ENCODE measurements around a stretch of chr6.

DNA sequence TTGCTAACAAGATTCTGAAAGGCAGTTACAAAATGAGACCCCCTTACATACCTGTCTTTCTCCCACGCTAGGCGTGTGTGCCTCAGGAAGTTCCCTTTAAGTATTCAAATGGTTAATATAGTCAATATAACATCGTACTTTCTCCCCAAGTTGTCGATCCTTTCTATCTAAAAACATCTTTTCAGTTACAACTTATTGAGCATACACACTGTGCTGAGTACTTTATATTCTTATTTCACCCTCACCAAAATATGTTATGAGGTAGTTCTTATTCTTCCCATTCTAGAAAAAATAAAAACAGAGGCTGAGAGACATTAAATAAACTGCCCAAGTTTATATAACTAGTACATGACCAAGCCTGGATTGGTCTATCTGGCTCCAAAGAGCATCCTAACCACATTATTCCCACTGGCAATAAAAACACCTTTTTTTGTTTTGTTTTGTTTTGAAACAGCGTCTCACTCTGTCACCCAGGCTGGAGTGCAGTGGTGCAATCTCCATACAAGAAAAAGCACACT is 51.2 kb upstream of the MTHFD1L start:
- PRO-cap: no peak

GRCh38 chr6:150831148-150831691 is 34.3 kb upstream of the MTHFD1L start:
- PRO-cap: no peak

- PRO-cap: bidirectional peak, plus-strand start at chr6:150866509, minus-strand start at chr6:150866357
Measured at GRCh38 chr6:150866138-150866895, 815 bp downstream of the MTHFD1L start.

GRCh38 chr6:150881876-150882747 is 16.6 kb downstream of the MTHFD1L start:
- PRO-cap: no peak

DNA sequence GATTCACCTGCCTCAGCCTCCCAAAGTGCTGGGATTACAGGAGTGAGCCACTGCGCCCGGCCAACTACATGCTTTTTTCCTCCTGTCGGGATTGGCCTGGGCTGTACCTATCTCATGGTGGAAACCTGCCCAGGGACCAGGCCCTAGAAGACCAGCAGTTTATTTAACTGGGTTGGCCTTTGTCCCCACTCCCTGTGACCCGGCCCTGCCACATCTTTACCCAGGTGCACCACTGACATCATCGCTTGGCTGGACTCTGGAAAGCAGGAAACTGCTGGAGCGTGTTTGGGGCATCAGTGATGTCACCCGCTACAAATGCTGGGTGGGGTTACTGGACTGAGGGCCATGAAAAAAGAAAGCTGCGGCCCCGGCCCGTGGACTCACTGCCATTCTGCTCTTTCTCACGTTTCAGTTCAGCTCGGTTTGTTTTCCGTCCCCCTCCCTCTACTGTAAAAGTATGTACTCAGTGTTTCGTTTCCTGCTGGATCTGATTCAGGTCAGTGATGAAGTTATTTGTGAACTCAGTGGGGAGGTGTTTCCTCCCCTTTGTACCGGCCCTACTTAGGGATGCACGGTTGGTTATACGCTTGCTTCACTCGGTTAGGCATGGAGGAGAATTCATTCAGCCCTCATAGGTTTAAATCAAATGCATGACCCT is 179.2 kb downstream of the MTHFD1L start:
- PRO-cap: no peak

DNA sequence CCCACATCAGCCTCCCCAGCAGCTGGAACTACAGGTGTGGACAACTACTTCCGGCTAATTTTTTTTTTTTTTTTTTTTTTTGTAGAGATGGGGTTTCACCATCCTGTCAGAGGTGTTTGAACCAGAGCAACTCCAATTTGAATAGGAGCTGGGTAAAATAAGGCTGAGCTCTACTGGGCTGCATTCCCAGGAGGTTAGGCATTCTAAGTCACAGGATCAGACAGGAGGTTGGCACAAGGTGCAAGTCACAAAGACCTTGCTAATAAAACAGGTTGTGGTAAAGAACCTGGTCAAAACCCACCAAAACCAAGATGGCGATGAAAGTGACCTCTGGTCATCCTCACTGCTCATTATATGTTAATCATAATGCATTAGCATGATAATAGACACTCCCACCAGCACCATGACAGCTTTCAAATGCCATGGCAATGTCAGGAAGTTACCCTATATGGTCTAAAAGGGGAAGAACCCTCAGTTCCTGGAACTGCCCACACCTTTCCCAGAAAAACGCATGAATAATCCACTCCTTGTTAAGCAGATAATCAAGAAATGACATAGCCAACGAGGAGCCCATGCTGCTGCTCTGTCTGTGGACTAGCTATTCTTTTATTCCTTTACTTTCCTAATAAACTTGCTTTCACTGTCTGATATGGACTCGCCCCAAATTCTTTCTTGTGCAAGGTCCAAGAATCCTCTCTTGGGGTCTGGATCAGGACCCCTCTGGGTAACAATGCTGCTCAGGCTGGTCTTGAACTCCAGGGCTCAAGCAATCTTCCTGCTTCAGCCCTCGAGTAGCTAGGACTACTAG is 10.6 kb upstream of the AKAP12 start:
- PRO-cap: no peak

GRCh38 chr6:151276322-151276798 is 36.6 kb downstream of the AKAP12 start:
- PRO-cap: no peak

DNA sequence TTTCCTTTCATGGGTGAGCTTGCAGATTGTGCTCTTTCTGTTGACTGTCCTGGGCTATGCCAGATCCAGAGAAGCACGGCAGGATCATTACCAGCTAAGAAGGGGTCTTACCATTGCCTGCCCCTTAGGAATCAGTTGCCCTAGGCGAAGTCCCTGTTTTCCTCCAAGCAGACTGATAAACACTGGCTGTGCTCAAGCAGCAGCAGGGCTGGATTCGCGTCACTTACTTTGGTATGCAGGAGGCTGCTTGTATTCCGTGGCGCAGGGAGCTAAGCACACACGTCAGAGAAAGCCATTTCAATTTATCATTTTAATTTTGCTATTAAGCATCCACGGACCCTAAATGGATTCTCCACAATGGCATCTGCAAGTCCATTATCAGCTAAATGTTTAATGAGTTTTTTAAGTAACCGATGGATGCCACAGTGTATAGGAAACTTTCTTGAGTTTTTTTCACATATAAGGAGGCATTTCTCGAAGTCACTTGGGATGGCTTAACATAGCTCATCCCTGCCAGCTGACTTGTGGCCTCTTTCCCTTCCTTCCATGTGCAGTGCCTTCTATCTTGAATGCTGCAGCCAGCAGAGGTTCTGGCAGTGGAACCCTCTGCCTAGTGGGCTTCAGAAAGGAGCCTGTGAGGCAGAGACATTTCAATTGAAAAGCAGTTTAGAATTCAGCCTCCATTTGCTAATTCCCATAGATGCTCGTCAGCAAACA is 51.7 kb downstream of the AKAP12 start:
- PRO-cap: no peak

DNA sequence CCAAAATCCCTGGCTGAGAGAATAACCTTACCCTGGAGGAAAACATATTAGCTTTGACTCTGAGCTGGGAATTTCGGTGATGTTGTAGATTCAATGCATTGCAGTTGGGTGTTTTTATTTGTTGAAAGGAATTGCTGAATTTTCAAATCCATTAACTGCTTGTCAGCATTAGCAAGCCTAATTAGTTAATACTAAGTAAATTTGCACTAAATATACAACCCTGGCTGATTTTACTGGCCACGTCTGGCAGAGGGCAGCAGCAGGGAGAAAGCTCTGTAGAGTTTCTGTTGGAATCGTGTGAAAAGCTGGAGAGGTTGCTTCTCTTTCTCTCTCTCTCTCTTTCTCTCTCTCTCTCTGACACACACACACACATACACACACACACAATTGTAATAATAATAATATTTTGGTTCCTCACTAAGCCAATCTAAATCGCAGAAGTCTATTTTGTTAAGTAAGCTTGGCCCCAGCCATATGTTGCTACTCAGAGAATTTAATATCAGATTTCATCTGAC is 289.4 kb downstream of the ESR1 start:
- PRO-cap: no peak

DNA sequence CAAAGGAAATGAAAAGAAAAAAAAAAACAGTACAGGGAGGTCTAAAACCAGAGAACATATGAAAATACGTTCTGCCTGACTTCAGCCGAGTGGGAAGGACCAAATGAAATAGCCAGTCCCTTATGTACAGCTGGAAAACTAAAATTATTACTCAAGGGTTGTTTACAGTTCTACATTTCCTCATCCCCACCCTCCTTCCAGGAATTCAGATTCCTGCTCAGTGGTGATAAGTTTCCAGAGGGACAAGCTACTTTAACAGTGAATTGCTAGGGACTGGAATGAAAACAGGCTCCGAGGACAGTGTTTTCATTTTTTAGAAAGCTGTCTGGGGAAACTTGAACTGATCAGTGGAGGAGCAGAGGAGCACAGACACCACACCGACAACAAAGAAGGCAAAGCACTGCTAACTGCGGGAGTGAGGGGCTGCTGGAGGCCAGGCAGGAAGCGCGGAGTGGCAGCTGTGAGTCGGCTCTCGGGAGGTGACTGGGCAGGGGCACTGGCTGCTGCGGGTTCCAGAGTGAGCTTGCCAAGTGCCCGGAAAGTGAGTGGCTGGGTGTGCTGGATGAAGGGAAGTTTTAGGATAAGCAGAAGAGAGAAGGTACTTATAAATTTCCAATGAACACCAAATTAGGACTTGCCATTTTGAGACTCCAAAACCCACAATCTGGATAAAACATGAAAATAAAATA is 322.3 kb downstream of the ESR1 start:
- PRO-cap: no peak

GRCh38 chr6:152313489-152314691 is 323.3 kb downstream of the SYNE1 start:
- PRO-cap: no peak

- PRO-cap: no peak
Measured at GRCh38 chr6:152353240-152353964, 283.8 kb downstream of the SYNE1 start.

GRCh38 chr6:152700445-152700762 is 2.7 kb downstream of the MYCT1 start:
- PRO-cap: no peak

GRCh38 chr6:152974745-152975761 is 7.8 kb downstream of the FBXO5 start:
- PRO-cap: no peak

DNA sequence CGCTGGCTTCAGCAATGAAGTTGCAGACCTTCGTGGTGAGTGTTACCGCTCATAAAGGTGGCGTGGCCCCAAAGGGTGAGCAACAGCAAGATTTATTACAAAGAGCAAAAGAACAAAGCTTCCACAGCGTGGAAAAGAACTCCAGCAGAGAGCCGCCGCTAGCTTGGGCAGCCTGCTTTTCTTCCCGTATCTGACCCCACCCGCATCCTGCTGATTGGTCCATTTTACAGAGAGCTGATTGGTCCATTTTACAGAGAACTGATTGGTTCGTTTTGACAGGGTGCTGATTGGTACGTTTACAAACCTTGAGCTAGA is 182.9 kb upstream of the OPRM1 start:
- PRO-cap: no peak

DNA sequence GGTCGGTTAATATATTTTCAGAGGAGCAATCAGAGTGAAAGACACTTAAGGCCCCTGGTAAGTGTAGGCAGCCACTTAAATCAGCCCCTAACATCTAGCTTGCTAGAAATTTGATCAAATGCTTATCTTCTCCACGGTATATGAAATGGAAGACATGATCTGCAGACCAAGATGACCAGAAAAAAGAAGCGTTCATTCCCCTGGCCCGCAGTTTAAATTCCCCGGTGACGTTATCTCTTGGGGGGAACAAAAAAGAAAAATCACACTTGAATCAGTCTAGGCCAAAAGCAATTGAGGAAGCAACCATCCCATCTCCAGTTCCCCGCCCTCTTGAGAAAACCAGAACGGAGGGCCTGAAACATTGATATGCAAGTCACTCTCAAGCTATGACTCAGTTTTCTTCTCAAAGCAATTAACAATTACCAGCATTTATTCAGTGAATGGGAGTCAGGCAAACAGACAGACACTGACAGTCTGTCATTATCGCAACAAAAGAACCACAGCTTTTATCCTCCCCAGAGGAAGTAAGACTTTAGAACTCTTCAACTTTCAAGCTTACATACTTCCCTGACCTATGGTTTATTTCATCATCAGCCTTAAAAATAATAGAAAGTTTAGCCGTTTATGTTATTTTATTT is 100.8 kb downstream of the OPRM1 start:
- PRO-cap: no peak

DNA sequence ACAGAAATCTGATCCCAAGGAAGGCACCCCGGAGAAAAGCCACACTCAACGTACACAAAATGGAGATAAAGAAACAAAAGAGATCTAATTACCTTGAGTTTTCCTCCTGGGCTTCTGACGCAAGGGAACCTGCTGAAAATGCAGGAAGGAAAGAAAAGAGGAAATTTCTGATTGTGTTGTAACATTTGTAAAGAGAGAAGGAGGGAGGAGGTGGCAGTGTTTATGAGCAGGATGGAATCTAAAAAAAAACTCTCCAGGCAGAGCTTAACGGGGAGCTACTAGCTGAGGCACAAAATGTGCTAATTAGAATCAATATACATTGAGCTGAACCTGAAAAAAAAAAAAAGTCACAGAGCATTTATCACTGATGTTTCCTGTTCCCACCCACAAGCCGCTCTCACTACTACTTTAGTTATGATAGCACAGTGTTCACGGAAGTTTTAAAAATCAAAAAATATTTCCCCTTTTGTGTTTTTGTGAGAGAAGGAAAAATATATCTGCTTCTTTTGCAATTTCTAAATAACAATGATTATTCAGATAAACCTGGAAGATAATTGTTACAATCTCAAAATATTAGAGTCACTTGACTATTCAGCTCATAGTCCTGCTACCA is 109.1 kb downstream of the IPCEF1 start:
- PRO-cap: no peak

DNA sequence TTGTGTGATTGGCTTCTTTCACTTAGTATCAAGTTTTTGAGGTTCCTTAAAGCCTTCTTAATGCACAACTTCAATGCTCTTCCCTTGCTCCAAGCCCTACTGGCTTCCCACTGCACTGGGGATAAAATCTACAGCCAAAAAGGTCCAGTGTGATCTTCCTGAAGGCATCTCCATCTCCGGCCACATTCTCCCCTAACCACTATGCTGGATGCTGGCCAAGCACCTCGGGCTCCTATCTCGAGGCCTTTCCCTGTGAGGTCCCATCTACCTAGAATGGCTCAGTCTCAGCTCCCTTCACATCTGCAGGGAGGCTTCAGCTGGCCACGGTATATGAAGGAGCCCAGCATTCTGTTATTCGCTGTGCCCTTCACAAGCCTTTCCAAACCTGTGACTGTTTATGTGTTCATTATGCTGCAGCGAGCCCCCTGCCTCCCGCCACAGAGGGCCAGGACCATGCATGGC is 48.0 kb downstream of the CNKSR3 start:
- PRO-cap: no peak

DNA sequence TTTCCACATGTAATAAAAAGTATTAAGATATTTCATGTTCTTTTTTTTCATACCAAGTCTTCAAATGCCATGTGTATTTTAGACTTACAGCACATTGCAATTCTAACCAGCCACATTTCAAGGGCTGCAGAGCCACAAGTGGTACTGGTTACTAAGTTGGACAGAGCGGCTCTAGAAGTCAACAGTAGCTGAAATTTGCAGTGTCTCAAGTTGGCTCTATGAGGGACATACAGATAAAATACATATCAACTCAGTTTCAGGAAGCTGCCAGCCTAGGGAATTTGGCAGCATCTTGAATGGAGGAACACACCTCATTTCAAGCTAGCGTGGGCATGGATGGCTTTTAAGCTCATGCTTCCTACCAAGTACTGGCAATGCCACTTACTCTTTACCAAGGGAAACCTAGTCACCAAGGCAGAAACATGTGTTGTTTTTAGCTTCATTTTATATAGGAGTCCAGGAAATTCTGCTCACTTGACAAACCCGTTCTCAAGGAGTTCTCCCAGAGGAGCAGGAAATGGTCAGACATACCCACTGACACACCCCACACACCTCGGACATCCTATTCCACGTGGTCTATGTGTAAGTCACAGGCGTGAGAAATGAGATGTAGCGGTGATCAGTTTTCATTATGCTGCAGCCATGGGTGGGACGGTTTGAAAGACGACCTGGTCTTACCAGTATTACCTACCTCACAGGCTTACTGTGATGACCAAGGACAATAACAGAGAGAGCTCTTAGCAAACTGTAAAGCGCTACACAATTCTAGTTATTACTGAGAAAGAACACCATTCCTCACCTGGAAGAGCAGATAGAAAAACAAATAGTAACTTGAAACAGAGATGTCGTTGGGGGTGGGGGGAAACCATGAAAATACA is 2.0 kb downstream of the CNKSR3 start:
- PRO-cap: no peak

GRCh38 chr6:154509159-154509297 is 1.5 kb downstream of the CNKSR3 start:
- PRO-cap: no peak